NALM6 (cell line): ENCODE results near the gene SMIM24.

DNA sequence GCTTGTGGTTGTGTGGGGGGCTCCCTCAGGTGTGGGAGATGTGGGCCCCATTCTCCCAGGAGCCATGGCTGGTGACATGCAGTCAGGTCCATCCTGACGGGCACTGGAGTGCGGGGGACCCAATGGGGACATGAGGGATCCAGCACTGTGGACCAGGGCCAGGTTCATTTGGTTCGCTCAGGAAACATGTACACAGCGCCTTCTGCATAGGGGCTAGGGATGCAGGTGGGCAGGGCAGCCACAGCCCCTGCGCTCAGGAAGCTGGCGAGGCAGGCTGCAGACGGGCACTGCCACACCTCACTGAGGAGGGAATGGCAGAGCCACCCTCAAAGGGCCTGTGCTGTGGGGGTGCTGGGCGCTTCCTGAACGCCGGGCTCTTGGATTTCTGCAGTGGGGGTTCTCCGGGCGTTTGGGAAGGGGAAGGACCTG, 10.3 kb downstream of the GNA11 start:
- PRO-cap = no peak

- PRO-cap = no peak
Observed at GRCh38 chr19:3123052-3123771, 12.6 kb upstream of the GNA15 start.

- PRO-cap = no peak
Observed at GRCh38 chr19:3163432-3164027, 15.0 kb upstream of the S1PR4 start.

GRCh38 chr19:3175891-3176601, 2.5 kb upstream of the S1PR4 start:
- PRO-cap = unidirectional peak, plus-strand start at chr19:3176235; unidirectional peak, plus-strand start at chr19:3176295

GRCh38 chr19:3335265-3336317, 30.8 kb upstream of the NFIC start:
- PRO-cap = no peak

DNA sequence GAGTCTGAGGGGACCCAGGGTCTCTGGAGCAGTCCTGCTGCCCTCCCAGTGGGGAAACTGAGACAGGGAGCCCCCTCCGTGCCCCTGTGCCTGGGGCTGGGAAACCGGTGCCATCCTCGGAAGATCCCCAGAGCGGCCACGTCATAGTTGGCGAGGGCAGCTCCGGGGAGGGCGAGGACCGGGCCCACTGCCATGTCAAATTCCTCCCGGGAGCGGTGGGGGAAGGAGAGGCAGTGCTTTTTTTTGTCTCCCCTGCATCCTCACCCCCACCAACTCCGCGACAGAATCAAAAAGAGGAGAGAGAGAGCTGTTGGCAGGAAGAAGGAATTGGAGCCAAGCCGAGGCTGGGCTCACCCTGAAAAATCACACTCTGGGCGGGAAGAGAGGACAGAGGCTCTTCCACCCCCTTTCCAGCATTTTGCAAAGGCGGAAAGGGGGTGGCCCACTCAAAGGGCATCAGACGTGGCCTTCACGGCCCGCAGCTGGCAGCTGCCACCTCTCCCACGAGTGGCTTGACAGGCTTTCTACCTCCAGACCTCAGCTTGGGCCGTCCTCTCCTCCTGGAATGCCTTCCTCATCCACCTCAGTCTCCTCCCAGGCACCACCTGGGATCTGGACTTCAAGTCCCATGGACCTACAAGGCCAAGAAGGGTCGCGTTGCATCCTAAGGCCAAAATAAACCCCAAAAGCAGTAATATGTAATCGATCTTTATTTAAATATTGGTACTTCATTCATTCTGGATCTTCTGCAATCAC, 19.6 kb upstream of the NFIC start:
- PRO-cap = no peak

GRCh38 chr19:3358894-3360147, 7.1 kb upstream of the NFIC start:
- PRO-cap = bidirectional peak, plus-strand start at chr19:3359308, minus-strand start at chr19:3359271; bidirectional peak, plus-strand start at chr19:3359702, minus-strand start at chr19:3359679

DNA sequence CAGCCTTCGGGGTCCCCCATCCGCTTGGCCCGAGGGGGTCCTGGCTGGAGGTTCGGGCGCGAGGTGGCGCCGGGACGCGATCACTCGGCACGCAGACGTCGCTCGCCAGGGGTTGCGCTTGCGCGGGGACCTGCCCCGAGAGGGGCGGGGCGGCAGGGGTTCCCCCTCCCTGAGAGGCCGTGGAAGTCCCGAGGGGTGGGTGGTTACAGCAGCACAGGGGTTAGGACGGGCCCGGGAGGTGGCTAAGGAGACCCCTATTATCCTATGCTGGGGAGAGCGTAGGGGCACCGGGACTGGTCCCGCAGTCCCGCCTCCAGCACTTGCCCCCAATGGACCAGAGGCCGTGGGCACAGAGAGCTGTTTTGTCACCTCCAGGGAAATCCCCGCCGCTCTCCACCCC, 5.3 kb upstream of the NFIC start:
- PRO-cap = bidirectional peak, plus-strand start at position 185 of the sequence, minus-strand start at position 93 of the sequence

DNA sequence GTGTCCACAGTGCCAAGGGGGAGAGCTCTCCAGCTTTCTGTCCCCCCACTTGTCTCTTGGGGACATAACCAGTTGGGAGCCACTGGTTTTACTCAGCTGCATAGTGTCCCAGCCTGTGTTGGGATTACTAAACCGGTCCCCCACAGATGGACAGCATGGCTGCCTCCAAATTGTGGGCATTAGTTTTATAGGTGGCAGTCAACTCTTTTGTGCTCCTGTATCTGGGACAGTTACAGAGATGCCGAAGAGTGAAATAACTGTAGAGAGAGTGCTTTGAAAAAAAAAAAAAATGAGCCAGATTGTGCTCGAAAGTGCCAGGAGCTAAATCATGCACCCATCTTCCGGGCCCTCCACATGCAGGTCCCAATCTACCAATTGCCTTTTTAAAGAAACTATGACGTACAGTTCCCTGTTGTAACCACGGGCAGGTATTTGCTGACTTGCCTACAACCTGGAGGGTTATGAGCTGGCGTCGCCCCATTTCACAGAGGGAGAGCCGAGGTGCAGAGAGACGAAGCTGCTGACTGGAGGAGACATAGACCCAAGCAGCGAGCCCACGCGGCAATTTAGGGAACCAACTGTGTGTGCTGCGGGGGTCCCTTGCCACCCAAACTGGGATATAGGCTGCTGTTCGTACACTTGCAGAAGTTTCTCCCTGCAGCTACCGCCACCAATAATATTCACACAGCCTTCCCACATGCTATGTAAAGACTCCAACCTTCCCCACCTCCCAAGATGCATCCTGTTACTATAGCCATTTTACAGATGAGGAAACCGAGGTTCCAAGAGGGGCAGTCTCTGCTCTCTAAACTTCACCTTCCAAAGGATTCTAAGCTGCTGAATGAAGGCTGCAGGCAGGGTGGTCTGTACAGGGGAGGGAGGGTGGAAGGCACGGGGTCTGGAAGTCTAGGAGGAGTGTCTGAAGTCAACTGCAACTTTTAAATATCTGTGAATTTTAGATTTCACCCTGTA, 2.2 kb upstream of the NFIC start:
- PRO-cap = no peak

GRCh38 chr19:3374420-3375207, 8.2 kb downstream of the NFIC start:
- PRO-cap = no peak

DNA sequence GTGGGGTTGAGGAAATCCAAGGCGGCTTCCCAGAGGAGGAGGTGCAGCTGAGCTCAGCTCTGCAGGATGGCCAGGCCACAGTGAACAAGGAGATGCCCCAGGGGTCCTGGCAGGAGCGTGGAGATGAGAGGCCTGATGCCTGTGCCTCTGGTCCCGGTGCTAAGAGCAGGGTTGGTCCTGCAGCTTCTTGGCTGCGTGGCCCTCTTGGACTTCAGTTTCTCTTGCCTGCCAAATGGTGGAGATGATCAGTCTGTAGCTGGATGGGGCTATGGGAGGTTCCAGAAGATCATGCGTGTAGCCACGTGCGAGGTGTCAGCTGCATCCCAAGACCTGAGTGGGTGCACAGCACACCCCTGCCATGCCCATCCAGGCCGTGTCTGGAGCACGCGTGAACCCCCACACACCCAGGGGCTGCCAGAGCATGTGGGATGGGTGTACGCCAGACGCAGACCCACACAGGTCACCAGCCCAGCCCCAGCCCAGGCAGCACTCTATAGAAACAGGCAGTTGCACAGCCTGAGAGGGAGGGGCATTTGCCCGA, 17.0 kb downstream of the NFIC start:
- PRO-cap = no peak

DNA sequence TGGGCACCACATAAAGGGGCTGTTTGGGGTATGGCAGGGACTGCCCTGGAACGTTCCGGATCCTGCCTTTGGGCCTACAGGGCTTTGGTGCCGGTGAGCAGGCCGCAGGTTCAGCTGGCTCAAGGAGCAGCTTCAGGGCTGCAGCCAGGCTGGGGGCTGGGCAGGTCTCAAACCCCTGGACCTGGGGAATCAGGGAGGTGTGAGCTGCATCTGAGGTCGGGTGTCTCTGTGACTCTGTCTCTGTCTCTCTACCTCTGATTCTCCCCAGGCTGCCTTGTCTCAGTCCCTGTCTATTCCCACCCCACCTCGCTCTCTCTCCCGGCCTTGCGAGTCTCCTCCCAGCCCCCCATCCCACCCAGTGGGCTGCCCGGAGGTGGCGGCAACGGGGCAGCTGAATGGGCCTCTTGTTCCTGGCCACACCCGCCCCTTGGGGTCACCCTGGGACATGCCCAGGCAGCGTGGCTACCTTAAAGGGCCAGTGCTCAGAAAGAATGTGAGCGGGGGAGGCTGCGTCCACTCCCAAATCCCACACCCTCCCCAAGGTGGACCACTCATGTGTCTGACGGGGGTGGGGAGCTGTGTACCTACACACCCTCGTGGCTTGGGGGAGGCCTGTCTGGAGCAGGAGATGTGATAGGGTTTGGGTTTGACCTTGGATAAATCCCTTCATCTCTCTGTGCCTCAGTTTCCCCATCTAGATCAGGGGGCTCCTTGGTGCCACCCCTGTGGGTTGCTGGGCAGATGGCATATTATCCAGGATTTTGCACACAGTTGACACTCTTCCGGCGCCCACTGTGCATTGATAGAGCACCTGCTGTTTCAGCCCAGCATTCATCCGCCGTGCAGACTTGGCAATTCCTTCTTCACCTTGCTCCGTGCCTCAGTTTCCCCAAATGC, 31.2 kb downstream of the NFIC start:
- PRO-cap = no peak

DNA sequence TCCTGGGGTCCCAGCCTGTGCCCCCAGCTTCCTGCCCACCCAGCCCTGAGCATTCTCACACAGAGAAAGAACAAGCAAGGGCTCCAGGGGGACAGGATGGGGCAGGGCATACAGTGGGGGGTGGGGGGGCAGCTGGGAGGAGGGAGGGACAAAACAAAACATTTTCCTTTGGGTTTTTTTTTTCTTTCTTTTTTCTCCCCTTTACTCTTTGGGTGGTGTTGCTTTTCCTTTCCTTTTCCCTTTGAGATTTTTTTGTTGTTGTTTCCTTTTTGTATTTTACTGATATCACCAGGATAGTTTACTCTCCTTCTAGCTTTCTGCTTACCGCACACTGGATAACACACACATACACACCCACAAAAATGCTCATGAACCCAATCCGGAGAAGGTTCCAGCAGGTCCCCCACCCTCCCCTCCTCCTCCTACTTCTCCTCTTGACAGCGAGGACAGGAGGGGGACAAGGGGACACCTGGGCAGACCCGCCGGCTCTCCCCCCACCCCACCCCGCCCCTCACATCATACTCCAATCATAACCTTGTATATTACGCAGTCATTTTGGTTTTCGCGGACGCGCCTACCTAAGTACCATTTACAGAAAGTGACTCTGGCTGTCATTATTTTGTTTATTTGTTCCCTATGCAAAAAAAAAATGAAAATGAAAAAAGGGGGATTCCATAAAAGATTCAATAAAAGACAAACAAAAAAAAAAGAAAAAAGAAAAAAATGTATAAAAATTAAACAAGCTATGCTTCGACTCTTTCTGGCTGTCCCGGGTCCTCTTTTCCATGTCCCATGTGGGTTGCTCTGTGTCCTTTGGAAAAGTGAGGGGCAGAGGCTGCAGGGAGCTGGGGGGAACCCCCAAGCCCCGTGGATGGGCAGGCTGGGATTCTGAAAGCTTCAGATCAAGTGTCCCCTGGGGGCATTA, 11.6 kb downstream of the SMIM24 start:
- PRO-cap = no peak

GRCh38 chr19:3480368-3481305, at the start of gene SMIM24:
Gene SMIM24 (minus strand): TSS chr19:3480525.
- PRO-cap = no peak

DNA sequence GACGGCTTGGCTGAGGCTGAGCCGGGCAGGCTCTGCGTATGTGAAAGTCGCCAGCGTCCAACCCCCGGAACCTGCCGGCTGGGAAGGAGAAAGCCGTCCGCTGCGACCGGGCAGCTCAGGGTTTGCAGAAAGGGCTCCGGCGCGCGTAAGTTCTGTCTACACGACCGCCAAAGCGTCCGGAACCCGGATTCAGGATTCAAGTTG, 731 bp downstream of the SMIM44 start:
- PRO-cap = no peak

GRCh38 chr19:3510909-3511254, 4.8 kb downstream of the FZR1 start:
- PRO-cap = no peak

DNA sequence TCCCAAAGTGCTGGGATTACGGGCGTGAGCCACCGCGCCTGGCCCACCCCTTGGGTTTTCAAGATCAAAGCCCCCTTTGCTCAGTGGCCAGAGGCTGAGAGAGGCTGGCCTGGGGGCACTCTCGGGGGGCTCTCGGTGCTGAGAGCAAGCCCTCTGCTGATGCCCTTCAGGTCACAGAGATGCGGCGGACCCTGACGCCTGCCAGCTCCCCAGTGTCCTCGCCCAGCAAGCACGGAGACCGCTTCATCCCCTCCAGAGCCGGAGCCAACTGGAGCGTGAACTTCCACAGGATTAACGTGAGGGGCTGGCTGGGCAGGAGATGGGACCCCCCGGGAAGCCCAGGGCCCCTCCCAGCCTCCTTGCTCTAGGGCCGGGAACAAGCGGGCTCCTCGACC, 13.3 kb upstream of the TEKTIP1 start:
- PRO-cap = no peak

DNA sequence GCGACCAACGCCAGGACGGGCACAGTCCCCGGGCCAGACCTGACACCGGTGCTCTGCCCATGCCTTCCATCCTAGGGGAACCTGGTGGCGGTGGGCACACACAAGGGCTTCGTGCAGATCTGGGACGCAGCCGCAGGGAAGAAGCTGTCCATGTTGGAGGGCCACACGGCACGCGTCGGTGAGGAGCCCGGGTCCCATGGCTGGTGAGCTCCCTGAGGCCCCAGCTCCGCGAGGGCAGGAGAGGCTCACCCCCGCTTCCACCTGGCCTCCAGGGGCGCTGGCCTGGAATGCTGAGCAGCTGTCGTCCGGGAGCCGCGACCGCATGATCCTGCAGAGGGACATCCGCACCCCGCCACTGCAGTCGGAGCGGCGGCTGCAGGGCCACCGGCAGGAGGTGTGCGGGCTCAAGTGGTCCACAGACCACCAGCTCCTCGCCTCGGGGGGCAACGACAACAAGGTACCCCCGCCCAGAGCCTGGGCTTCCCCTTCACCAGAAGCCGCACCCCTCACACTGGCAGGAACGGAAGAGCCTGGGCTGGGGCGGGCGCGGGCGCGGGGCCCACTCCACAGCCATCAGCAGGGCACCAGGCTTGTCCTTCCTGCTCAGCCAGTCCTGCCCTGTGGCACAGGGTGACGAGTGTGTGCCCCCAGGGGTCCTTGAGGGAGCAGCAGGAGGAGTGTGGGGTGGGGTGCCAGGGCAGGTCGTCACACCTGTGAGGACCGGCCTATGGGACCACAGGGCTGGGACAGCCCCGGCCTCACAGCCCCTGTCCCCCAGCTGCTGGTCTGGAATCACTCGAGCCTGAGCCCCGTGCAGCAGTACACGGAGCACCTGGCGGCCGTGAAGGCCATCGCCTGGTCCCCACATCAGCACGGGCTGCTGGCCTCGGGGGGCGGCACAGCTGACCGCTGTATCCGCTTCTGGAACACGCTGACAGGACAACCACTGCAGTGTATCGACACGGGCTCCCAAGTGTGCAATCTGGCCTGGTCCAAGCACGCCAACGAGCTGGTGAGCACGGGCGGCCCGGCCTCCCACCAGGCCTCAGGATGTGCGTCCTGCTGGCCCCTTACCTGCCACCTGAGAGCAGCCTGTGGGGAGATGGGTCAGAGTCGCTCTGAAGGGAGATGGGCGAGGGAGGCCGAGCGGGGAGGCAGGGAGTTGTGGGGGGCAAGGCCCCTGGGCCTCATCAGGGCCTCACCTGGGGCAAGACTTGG, 6.9 kb upstream of the TEKTIP1 start:
- PRO-cap = no peak

GRCh38 chr19:3534800-3536096, 3.7 kb upstream of the TEKTIP1 start:
- PRO-cap = no peak

DNA sequence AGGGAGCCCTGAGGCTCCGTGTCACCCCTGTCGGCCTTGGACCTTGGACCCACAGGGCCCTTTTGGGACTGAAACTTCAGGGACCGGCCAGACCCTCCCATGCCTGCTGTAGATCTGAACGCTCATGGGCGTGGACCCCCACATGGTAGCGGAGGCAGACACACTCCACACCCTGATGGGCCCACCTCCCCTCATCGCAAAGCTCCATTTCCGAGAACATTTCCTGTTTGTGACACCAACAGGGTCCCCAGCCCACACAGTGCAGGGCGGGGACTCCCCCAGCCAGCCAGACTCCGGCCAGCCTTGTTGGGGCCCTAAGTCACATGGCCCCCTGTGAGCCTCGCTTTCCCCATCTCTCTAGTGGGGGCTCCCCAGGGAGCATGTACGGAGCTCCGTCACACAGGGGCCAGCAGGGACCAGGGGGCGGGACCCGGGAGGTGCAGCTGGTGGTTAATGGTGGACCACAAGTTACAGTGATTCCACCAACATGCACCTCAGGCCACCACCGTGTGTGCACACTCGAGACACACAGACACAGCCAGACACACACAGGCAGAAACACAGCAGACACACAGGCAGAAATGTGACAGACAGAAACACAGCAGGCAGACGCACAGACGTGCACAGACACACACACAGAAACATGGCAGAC, 1.7 kb downstream of the TBXA2R start:
- PRO-cap = bidirectional peak, plus-strand start at position 398 of the sequence, minus-strand start at position 116 of the sequence